Lower leg skin (tissue), 2 donors: ENCODE results near the genes ITGA2B and NMT1.

- PRO-cap: bidirectional peak, plus-strand start at chr17:44186975, minus-strand start at chr17:44186707
- RAMPAGE, long total RNA, 2 experiments: start-site peak on the minus strand in 2 of 2 experiments, at chr17:44186674-44186707 at its widest, 18 to 43 reads per replicate
These were observed 424 bp upstream of the TMUB2 start for GRCh38 chr17:44186306-44186790.

DNA sequence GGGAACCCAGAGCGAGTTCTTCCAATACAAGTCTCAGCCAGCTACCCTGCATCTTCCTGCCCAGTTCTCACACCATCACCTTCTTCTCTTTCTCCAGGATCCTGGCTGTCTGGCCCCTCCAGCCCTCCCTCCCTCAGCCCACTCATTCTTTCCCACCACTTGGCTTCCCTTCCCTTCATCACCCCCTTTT lies 5.8 kb downstream of the UBTF start:
- PRO-cap: no peak
- RAMPAGE, long total RNA, 2 experiments: no peak in any of the 2 experiments

DNA sequence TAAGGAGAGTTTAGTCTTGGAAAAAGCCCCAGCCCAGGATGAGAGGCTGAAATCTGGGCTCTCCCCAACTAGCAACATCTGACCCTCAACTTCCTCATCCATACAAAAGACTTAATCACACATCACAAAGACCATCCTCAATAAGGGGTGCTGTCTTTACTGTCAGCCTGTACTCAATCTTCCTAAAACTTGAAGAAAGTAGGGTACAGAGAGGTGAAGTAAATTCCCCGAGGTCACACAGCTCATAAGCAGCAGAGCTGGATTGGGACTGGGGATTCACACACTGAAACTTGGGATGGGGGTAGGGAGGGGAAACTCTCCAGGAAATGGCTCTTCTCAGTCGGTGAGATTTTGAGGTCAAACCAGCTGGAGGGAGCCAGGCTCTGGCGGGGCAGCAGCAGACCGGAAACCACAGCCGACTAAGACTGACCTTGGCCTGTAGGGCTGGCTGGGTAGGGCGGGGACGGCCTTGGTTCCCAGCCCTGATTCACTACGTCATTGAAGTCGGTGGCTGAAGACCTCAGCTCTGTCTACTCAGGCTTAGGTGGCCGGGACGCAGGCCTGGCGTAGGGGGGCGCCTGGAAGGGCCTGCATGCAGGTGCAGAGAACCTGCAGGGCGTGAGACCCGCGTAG lies 11.6 kb upstream of the SLC4A1 start:
- PRO-cap: no peak
- RAMPAGE, long total RNA, 2 experiments: no peak in any of the 2 experiments

GRCh38 chr17:44362928-44363558 lies 610 bp downstream of the FAM171A2 start:
- PRO-cap: no peak
- RAMPAGE, long total RNA, 2 experiments: no peak in any of the 2 experiments

DNA sequence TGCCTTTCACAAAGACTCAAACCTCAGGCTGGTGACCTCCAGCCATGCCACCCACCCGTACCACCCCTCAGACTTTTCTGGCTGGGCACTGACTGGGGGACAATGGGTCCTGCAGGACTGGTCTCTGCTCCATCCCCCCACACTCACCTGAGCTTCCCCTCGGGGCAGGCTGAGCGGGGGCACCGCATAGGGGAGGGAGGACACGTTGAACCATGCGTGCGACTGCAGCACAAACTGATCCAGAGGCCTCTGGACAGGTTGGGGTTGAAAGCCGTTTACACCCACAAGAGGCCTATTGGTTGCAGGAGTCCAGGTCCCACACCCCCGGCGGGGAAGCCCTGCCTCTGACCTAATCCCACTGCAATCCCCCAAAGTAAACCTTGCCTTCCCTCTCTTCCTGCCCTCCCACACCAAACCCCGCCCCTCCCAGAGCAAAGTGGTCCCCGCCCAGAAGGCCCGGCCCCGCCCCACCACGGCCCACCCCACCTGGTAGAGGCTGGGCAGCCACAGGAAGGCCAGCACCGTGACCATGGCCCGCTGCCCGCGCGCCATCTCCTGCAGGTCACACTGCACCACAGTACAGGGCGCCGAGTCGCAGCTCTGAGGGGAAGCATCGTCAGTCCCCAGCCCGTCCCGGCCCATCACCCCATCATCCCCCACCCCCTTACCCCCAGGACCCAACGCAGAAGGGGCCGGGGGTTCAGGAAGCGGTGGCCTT lies 11.0 kb upstream of the FAM171A2 start:
- PRO-cap: no peak
- RAMPAGE, long total RNA, 2 experiments: no peak in any of the 2 experiments

- PRO-cap: no peak
- RAMPAGE, long total RNA, 2 experiments: no peak in any of the 2 experiments
These were observed at the start of gene ITGA2B for GRCh38 chr17:44389257-44390075. ITGA2B (minus strand) TSS chr17:44389649.

DNA sequence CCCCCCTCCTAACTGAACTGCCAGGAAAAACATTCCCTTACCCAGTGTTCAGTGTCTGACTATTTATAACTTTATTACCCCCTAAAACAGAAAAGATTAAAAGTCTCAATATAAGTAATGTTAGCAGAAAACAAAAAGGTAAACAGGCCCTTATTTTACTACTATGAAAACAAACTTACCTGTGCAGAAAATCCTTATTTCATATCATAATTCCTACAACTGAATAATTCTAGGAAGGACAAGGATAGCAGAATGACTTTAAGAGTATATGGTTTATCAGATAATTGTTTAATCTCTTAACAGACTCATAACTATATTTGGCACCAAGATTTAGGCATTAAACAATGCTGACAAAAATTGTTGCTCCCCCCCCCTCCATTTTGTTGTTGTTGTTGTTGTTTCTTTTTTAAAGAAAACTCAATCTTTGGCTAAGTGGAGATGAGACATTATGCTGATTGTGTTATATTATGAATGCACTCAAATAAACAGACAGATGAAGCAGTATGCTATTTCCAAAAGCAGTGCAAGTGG lies 36.6 kb downstream of the GPATCH8 start:
- PRO-cap: no peak
- RAMPAGE, long total RNA, 2 experiments: no peak in any of the 2 experiments

DNA sequence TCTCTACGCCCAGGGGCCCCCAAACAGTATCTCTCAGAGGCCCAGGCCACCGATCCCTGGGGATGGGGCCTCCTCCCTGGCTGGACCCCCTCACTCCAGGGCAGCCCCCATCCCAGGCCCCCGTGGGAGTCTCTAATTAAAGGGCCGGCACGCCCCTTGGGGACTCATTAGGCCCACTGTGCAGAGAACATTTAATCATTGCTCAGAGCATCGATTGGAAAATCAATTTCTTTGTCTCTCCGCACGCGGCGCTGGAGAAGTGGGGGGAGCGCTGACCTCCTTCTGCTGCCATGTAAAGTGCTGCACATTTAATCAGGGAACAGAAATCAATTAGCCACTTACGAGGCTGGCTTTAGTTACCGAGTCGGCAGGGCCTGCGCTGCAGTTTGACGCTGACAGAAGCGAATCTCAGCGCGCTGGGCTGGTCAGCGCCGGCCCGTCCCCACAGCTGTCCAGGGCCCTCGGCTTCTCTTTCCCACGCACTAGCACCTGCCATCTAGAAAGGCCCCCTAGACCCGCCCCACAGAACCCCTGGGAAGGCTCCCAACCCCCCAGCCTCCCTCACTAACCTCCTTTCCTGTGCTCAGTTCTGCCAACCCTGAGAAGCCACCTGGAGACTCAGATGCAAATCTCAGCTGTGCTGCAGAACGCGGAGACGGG lies 20.2 kb upstream of the C1QL1 start:
- PRO-cap: unidirectional peak, minus-strand start at position 131 of the sequence
- RAMPAGE, long total RNA, 2 experiments: no peak in any of the 2 experiments

DNA sequence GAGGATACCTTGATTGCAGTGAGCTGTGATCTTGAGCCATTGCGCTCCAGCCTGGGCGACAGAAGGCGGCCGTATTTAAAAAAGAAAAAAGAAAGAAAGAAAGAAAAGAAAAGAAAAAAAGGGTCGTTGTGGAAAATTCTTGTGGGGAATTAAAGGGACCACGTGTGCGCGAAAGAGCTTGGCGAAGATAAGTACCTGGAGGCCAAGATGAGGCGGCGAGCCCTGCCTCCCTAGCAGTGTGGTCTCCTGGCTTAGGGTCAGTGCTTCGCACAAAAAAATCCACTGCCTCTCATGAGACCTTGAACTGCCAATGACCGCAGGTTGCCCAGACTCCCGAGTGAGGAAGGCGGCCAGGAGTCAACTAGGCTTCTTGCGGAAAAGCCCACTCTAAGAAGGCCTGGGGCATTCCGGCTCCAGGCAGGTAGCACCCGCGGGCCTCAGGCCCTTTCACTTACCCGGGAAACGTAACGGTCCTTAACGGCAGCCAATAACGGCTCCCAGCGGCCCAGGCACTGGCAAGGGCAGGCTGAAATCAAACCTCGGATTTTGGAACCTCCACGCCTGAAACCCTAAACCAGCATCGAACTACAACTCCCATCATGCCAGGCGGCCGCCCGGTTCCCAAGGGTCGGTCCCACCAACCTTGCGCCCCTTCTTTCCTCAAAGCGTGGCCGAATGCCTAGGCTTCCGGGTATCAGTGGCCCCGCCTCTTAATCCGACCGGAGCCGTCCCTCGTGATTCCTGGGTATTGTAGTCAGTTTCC lies 503 bp upstream of the NMT1 start:
- PRO-cap: bidirectional peak, plus-strand start outside the sequence, minus-strand start at position 681 of the sequence
- RAMPAGE, long total RNA, 2 experiments: start-site peak on the minus strand in 2 of 2 experiments, centred at positions 565 to 685 of the sequence, 17 to 27 reads per replicate

GRCh38 chr17:45061196-45061992 lies at the start of gene NMT1:
NMT1 (plus strand) TSS chr17:45061317.
- PRO-cap: bidirectional peak, plus-strand start at chr17:45061322, minus-strand start at chr17:45061113
- RAMPAGE, long total RNA, 2 experiments: start-site peak on the plus strand in 2 of 2 experiments, at chr17:45061315-45061323 at its widest, 267 to 601 reads per replicate

DNA sequence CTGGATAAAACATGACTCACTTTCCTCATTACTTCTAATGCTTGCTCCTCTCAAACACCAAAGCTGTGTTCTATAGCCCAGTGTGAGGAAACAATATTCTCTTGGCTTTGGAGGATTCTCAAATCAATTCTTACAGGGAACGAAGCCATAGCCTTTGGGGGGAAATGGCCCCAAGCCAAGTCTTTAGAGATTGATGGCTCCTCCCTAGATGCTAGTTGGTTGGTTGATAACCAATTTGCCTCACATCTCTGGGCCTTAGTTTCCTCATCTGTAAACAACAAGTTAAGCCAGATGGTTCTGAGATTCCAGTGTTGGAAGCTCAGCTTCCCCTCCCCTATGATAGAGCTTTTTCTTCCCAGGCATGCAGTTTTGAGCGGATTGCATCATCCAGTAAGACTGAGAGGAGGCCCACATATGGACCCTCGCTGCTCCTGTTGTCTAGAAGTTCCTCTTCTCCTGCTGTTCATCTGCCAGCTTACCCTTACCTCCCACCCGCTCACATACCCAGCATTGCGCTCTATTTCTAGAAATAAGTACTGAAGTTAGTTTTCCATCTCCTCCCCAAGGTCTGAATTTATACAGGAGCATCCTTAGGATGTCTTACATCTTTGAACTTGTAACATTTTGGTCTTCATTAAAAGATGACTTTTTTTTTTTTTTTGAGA lies 12.6 kb downstream of the NMT1 start:
- PRO-cap: no peak
- RAMPAGE, long total RNA, 2 experiments: no peak in any of the 2 experiments

DNA sequence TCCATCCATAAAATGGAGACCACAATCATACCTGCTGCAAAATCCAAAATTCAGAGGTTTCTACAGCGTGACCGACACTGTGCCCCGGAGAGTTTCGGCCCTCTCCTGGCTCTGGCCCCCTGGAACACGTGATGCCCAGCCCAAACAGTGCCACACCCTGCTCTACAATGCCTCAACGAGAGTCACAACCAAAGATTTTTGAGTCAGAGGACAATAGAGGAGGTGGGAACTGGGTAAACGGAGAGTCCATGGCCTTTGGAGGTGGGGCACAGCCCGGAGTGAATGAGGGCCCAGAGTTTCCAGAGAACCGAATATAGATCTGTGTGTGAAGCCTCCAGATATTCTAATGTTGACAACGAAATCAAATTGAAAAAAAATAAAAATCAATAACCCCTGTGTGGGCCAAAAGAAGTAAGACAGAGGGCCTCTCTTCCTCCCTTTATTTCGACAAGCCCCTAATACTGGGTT lies 9.6 kb downstream of the PLCD3 start:
- PRO-cap: unidirectional peak, plus-strand start at position 194 of the sequence
- RAMPAGE, long total RNA, 2 experiments: no peak in any of the 2 experiments

- PRO-cap: no peak
- RAMPAGE, long total RNA, 2 experiments: no peak in any of the 2 experiments
These were observed 8.4 kb downstream of the PLCD3 start for GRCh38 chr17:45123890-45124338.

DNA sequence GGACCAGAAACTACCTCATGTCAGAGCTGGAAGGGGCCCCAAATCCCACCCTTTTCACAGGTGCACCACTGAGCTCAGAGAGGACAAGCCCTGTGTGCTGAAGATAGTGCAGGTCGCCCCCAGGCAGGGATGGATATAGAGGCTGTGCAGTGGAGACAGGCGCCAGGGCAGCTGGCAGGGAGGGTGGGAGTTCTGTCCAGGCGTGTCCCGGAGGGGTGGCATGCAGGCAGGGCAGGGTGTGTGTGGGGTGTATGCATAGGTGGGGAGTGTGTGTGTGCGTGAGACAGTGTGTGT lies 4.9 kb downstream of the PLCD3 start:
- PRO-cap: no peak
- RAMPAGE, long total RNA, 2 experiments: no peak in any of the 2 experiments

GRCh38 chr17:45169280-45169883 lies 7.7 kb downstream of the HEXIM2 start:
- PRO-cap: no peak
- RAMPAGE, long total RNA, 2 experiments: start-site peak on the plus strand in 2 of 2 experiments, at chr17:45169527-45169557 at its widest, 6 to 9 reads per replicate

GRCh38 chr17:45243729-45244322 lies 18.1 kb downstream of the SPATA32 start:
- PRO-cap: no peak
- RAMPAGE, long total RNA, 2 experiments: no peak in any of the 2 experiments

DNA sequence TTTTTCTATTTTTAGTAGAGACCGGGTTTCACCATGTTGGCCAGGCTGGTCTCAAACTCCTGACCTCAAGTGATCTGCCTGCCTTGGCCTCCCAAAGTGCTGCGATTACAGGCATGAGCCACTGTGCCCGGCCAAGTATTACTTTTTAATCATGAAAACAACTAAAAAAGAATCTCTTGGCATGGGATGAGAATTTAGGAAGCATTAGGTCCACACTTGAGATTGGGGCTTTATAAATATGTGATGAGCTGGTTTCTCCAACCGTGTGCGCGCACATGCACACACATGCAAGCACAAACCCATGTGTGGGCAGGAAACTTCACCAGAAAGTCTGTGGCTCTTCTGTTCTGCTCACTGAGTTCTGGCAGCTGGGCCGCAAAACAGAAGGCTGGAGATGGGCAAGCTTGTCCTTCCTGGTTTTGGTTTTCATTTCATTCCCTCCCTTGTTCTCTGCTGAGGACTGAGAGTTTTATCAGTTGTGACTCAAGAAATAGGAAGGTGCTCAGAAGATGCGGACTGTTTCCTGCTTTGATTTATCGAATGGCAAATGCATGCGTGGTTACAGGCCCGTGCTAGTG lies 14.3 kb downstream of the MAP3K14 start:
- PRO-cap: no peak
- RAMPAGE, long total RNA, 2 experiments: no peak in any of the 2 experiments

- PRO-cap: no peak
- RAMPAGE, long total RNA, 2 experiments: no peak in any of the 2 experiments
These were observed 37.8 kb downstream of the ARHGAP27 start for GRCh38 chr17:45394356-45395695.

DNA sequence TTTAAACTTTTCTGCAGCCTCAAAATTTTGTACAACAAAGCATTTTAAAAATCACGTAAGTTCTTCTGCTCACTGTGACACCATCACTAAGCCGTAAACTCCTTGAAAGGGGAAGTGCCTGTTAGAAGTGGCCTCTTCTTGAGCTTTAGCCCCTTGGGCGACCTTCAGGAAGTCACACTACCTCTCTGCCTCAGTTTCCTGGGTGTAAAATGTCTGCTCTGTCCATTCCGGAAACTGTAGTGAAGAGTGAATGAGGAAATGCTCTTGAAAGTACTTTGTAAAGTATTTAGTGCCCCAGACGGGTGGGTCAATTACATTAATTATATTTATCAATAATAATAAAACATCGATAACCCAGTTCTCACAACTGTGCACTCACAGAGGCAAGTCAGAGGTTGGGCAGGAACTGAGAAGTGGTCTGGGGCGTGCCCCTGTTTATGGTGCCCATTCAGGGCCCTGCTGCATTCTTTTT lies 26.4 kb downstream of the ARHGAP27 start:
- PRO-cap: no peak
- RAMPAGE, long total RNA, 2 experiments: no peak in any of the 2 experiments

DNA sequence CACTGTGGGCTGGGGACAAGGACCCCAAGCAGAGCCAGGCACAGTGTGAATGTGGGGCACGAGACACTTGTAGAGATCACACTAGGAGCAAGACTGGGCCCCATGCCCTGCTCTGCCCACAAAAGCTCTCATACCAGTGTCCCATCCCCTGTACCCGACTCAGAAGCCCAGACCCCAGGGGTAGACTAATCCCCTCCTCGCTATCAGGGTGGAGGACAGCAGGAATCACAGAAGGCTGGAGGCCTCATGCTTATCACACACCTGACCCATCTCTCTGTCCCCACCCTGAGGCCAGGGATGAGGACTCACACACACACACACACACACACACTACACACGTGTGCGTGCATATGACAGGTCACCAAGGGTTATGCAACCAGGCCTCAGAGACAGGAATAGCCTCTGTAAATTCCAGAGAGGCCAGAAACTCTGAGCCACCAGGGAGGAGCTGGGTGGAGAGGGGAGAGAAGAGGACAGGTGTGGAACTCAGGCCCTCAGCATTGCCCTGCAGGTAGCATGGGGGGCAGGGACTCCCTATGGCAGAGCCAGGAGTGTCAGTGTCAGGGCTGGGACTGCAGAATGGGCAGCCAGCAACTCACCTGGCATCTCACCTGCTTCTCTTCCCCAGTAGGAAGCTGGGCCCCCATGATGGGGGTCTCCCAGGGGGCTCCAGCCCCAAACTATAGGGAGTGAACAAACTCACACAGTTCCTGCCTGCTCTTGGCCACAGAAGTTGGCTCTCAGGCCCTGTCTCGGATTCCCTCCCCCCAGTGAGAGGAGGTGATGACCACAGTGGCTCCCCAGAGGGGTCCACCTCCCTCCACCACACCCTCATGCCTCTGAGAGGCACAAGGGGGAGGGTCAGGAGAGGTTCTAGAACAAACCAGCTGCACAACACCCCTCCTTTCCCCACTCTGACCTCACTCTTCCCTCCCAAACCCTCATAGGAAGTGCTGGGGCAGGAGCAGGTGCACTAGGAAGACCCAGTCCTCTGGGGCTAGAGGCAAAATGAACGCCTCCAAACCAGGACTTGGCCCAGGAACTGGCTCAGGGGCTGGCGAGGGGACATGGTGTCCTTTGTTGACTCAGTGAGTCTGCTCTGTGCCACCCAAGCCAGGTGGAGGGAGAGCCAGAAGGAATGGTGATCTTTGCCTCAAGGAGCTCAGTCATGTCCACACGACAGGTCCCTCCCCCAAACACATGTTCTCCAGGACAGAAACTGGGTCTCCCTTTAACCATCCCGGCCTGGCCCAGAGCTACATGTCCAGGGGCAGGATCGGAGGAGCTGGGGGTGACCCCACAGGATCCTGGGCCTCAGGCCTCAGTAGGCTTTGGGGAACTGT lies 20.7 kb downstream of the ARHGAP27 start:
- PRO-cap: no peak
- RAMPAGE, long total RNA, 2 experiments: no peak in any of the 2 experiments